Psoas muscle (tissue), 2 donors: ENCODE measurements around a stretch of chr15.

GRCh38 chr15:69453262-69454067, 847 bp downstream of the RPLP1 start:
- PRO-cap, 2 experiments: peak in 2 of 2 experiments; most common plus-strand start chr15:69453436 (in 1); most common minus-strand start chr15:69453365 (in 2)

DNA sequence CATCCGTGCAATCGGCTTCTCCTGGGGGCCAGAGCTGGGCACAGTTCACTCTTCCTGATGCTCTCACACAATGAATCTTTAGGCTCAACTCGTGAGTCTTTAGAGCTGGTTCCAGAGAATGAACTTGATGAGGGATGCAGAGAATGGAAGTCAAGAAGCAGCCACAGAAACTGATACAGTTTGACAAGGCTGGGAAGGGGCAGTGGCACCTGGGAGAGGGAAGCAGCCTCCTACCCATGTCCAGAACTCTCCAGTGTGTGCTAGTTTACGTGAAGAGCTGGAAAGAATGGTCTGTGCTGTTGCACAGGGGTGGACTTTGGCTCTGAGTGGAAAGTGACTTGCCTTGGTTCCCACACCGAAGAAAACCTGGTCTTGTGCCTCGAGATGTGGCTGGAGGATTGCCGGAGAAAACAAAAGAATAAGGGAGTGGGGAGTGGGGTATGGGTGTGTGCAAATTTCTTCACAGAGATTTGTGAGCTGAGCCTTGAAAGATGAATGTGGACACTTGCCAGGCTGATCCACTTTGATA, 38.0 kb downstream of the RPLP1 start:
- PRO-cap, 2 experiments: no peak in any of the 2 experiments

DNA sequence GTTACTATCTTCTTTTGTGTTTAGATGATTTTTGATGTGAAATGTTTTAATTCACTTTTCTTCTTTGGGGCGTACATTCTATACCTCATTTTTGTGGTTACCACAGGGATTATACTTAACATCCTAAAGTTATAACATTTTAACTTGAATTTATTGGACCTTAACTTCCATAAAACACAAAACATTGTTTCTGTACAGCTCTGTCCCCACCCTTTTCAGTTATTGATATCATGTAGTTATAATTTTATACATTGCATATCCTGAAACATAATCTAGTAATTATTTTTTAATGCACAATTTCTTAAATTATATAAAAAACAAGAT, 321.1 kb downstream of the TLE3 start:
- PRO-cap, 2 experiments: no peak in any of the 2 experiments

- PRO-cap, 2 experiments: no peak in any of the 2 experiments
These were observed 177.9 kb downstream of the TLE3 start for GRCh38 chr15:69919699-69920317.

- PRO-cap, 2 experiments: no peak in any of the 2 experiments
These were observed 118.0 kb downstream of the TLE3 start for GRCh38 chr15:69979634-69980278.

GRCh38 chr15:70042405-70043147, 55.1 kb downstream of the TLE3 start:
- PRO-cap, 2 experiments: no peak in any of the 2 experiments

DNA sequence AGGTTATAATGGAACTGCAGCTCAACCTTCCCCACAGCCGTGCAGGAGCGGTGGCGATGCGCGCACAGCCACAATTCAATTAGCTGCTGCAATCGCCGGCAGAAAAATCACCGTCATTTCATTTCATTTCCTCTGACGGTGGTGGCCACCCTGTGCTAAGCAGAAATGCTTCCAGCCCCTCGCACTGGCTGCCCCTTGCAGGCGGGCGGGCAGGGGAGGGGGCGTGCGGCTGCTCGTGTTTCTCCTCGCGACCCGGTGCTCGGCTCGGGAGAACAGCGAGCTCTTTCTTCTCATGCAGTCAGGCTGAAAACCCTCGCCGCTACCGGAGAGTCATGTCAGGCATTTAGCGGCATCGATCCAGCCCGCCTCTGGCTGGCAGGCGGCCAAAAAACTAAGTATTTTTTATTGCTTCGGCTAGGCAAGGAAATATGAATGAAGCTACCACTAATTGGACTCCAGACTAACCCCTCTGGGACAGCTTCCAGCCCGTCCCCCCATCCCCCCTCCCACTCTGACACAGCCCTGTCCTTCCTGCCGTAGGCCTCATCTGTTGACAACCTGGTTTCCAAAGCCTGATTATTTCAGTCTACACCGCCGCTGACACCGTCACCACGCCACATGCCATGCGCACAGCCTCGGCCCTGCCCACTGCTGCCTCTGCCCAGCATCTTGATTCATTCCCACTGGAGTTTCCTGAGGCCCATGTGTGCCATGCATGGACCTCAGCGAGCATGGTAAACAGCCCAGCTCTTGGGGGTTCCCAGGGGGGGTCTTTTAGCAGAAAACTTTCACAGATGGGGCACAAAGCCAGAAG, 35.3 kb downstream of the TLE3 start:
- PRO-cap, 2 experiments: no peak in any of the 2 experiments

DNA sequence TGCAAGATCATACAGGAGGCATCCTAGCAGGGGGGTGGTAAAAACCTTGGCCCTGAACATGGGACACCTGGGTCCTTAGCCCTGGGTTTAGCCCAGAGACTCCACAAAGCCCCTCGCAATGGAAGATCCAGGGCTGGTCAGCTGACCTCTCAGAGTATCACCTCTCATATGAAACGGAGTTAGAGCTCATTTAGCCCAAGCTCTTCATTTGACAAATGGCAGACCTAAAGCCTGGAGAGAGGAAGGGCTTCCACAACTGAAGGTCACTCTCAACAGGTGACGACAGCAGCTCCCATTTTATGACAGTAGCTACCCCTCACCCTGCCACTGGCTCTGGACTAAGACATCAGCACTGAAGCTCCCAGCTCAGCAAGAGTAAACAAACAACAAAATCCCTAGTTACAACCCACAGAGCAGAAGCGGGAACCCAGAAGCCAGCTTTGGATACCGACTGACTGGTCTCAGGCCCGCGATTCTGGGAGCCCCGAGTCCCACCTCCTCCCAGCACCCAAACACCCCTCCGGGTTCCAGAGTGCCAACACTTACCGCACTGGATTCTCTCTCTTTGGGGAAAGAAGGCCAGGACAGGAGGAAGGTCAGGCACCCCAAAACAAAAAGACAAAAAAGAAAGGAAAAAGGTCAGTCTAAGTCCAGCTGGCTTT, 33.7 kb downstream of the TLE3 start:
- PRO-cap, 2 experiments: no peak in any of the 2 experiments

- PRO-cap, 2 experiments: no peak in any of the 2 experiments
These were observed 17.8 kb downstream of the TLE3 start for GRCh38 chr15:70079833-70080397.

DNA sequence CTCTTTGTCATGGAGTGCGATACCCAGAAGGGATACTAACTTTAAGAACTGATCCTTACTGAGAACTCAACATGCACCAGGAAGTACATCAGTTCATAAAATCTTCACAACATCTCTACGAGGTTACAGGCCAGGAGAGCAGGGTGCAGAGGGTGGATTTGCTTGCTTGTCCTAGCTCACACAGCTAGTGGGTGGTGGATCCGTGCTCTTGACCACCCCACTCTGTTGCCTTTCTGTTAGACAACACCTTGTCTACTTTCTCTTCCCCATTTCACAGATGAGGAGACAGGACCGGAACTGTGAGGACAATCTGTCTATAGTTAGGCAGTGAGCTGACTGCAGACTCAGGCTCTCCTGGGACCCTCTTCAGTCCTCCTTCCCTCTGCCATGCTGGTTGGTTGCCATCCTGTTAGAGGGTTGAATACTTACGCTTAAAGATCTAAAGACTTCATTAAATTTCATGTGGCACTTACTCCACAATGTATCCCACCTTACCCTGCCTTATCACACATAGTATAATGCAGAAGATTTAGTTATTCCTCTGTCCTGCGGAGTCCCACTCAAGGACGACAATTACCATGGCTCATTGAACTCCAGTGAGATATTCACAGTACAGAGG, 221.8 kb upstream of the TLE3 start:
- PRO-cap, 2 experiments: no peak in any of the 2 experiments

DNA sequence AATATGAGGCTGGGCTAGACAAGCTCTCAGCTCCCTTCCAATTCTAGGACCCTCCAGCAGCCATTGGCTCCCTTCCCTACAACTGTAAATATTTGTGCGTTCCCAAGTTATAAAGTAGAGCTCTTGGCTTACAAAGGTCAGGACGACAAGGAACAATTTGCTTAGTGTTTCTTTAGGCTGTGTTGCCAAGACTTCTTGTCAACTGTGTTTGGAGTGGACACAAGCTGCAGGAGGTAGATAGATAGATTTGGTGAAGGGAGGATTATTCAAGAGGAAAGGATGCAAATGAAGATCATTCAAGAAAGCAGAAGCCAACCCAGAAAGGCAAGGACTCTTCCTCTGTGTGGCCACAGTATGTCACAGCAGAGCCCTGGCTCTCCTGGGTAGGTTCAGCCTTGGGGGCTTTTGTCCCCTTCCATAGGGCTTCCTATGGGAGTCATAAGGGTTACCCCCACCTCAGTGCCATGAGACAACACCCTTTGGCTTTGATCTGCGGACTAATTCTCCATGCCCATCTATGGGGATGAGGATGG, 223.7 kb upstream of the TLE3 start:
- PRO-cap, 2 experiments: no peak in any of the 2 experiments

- PRO-cap, 2 experiments: no peak in any of the 2 experiments
These were observed 230.7 kb upstream of the TLE3 start for GRCh38 chr15:70328382-70328761.

DNA sequence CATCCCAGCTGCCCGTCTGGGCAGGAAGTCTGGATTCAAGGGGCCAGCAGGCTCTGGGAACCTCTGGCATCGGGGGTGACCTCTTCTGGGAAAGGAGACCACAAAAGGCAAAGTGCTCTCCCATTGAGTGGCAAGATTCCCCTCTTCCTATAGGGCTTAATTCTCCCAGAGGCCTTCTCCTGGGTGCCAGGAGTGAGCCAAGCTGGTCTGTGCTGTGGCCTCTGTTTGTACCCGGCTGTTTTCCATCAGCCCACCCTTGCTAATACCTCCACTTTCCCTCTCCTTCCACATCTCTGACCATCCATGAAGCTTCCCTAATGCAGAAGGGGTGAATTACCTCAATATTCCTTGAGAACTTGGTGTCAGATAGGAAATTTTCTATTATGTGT, 242.5 kb upstream of the TLE3 start:
- PRO-cap, 2 experiments: no peak in any of the 2 experiments

GRCh38 chr15:70406580-70407236, 309.0 kb upstream of the TLE3 start:
- PRO-cap, 2 experiments: no peak in any of the 2 experiments

GRCh38 chr15:70463123-70463582, 300.2 kb downstream of the UACA start:
- PRO-cap, 2 experiments: no peak in any of the 2 experiments

DNA sequence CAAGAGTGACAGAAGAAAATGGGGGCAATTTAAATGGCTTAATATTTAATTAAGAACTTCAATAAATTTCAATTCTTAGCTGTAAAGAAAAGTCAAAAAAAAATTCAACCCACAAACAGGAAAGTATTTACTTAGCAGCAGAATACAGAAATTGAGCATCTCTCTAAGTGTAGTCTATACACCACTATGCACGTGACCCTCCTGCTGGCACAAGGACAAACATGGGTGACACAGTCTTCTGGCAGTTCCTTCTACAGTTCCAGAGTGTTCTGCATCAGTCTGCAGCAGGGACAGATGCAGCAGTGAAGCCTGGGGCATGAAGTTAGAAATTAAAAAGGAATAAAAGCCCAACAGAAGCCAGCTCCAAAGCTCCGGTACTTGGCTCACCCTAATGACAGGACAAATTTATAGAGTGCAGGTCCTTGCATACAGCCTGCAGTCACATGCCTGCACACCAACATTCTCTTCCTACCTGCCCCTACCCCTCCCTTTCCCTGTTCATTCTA, 15.2 kb downstream of the UACA start:
- PRO-cap, 2 experiments: no peak in any of the 2 experiments

DNA sequence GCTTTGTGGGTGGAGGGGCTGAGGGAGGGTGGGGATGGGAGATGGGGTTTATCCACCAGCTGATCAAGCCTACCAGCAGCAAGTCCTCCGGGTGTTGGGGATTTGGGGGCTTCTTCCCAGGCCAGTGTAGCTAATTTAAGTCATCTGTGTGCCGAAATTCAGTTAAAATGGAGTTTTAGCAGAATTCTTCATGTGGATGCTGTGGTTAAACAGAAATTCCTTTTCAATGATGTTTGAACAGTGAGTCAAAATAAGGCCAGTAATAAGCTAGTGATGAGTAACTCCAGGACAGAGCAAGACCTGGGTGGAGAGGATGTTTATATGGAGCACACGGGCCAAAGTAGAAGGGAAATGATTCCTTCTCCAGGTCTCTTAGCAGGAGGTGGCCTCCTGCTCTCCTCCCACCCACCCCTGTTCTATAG, 31.9 kb upstream of the UACA start:
- PRO-cap, 2 experiments: no peak in any of the 2 experiments

GRCh38 chr15:70854228-70854915, 415 bp upstream of the LARP6 start:
- PRO-cap, 2 experiments: peak in 2 of 2 experiments; most common plus-strand start chr15:70854289 (in 2); most common minus-strand start chr15:70854740 (in 1)

DNA sequence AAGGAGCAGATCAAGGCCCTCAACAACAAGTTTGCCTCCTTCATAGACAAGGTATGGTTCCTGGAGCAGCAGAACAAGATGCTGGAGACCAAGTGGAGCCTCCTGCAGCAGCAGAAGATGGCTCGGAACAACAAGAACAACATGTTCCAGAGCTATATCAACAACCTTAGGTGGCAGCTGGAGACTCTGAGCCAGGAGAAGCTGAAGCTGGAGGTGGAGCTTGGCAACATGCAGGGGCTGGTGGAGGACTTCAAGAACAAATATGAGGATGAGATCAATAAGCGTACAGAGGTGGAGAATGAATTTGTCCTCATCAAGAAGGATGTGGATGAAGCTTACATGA, 5.0 kb upstream of the LARP6 start:
- PRO-cap, 2 experiments: no peak in any of the 2 experiments

DNA sequence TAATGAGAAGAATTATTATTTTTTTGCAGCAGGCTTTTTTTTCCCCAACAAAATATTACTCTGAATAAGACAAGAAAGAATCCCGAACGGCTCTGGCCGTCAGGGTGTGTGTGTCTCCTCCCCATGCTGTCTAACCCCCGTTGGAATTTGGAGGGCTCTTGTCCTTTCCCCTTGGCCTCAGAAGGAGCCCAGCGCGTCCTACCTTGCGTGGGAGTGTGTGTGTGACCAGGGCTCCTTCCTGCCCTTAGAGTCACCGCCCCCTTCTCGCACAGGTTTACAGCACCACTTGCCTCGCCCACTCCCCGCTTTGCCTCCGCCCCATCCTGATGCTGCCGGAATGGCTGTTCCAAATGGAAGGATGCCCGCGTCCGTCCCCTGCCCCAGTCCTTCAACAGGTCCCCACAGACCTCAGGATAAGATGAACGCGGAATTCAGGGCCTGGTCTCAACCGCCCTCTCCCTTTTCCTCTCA, 514 bp upstream of the THSD4 start:
- PRO-cap, 2 experiments: no peak in any of the 2 experiments